Metanephros (tissue), 2 donors: Measurements from ENCODE around the genes LGALS3BP and EIF4A3.

DNA sequence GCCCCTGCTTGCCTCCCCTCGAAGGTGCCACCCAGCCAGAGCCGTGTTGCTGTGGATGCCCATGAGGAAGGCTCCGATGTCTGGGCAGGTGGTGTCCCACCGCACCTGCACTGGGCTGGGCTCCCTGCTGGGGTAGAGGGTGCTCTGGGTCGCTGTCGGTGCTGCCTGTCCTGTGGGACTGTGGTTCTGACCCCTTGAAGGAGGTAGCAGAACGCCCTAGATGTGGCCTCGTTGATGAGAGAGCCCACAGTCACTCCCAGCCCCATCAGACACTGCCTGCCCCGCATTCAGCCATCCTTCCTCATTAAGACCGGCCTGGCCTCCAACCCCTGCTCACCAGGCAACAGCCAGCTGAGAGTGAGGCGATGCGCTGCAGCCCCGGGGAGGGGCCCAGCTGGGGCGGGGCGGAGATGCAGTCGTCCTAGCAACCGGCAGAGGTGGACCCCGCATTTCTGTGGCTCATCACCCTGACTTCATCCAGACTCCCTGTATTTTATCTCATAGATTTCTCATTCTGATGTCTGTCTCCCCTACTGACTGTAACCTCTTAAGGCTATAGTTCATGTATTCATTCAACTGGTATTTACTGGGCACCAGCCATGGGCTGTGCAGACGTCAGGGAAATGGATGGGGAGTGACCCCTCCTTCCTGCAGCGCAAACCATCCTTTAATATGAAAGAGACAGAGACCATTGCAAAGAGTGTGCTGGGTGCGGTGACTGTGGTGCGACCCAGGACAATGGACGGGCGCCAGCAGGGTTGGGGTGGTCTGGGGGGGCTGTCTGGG is 10.2 kb upstream of the TIMP2 start:
- RAMPAGE, long total RNA: no peak

DNA sequence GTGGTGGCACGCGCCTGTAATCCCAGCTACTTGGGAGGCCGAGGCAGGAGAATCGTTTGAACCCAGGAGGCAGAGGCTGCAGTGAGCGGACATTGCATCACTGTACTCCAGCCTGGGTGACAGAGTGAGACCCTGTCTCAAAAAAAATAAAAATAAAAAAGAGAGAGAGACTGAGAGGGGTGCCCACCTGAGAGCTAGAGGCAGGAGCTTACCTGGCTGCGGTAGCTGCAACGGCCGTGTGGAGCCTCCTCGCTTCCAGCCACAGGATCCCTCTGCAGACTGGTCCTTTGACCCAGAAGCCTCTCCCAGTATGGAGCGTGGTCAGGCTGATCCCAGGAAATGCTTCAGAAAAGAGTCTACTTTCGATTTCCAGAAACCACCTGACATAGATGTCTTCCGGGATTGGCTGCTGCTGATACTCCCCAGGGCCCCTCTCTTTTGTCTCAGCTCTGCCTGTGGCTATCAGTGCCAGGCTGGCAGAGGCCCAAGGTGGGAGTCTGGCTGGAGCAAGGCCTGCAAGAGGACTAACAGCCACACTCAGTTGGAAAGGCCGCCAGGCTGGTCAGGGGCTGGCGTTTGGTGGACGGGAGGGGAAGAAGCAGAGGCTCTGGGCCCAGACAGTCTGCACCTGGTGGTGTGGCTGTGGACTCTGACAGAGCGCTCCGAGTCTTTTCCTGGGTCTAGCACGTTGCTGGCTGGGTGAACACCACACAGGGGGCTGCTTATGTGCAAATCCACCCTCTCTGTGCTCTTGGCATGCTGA is at the start of gene LGALS3BP:
Gene LGALS3BP (minus strand): TSS at position 312 of the 763 bp plus-strand sequence.
- RAMPAGE, long total RNA: no peak

- RAMPAGE, long total RNA: no peak
These were observed 4.1 kb downstream of the CANT1 start for GRCh38 chr17:79005335-79005946.

- RAMPAGE, long total RNA: no peak
These were observed 231.2 kb downstream of the ENGASE start for GRCh38 chr17:79305753-79306256.

DNA sequence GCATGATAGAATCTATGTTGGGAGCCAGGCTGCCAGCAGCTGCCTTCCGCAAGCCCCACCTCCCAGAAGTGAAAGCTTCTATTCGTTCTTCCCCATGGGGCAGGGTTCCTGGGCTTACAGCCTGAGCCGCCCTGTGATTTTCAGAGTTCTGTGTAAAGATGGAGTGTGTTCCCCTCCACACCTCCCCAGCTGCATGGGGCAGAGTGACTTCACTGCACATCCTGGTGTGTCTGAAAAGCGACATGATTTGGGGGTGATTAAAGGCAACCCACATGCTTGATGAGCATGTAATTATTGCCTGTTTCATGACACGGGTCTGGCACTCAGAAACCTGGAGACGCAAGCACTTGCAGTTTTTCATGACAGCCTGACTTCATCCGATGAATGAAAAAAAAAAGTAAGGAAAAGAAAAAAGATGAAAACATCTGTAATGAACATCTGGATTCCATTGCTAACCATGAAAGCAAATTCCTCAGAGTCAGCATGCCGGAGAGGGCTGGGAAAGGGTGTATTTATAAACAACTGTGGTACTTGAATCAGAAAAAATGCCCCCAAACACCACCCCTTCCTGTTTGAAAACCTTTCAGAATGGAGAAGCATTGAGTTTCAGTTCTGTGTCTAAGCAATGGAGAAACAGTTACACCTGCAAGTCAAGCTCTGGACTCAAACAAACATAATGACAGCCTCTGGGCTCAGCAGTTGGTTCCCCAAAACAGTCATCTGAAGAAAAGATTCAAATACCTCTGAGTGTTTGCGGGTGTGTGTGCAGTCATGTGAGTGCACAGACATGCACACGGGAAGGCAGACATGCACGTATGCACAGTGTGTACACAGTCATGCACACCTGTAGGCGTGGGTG is 265.9 kb downstream of the ENGASE start:
- RAMPAGE, long total RNA: no peak

GRCh38 chr17:79662707-79663141 is 51.9 kb upstream of the RBFOX3 start:
- RAMPAGE, long total RNA: no peak

DNA sequence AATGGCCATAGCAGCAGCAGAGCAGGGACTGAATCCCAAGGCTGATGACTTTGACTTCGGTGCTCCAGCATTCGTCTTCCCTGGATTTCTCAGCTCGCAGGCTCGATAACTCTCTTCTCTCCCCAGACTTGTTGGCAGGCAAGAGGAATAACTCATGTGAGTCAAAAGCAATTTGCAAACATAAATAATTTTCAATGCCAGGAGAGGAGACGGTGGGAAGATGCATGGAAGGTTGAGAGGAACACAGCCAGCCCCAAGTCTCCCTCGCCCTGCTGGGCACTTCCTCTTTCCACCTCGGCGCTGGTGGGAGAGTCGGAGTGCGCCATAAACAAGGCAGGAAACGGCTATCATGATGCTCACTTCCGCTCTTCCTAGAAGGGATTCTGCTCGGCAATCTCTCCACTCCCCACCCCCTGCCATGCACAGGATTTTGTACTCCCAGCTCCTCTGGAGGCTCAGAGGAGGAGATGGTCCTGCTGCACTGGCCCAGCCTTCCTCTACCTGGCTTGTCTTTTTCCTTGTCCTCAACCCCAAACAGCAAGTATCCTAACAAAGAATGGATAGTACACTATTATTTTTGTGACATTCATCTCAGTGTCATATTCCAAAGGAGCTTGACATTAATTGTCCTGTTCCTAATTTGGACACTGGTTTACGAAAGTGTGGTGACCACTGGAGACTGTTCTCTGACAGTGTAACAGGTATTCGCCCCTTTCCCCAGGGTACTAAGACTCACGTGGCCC is 13.0 kb downstream of the CBX4 start:
- RAMPAGE, long total RNA: no peak

DNA sequence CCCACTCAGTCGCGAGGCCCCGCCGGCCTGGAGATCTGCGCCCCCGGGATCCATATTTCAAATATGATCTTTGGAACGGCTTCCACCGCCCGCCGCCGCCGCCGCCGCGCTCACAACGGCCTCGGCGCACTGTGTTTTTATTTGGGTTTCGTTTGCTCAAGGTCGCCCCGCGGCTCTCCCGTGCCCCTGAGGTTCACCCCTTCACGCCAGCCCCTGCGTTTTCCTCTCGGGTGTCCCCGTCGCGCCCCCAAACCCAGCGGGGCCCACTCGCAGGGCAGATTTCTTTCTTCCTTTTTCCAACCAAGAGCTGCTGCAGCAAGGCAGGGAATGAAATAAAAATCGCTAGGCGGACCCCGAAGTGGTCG is 4.3 kb upstream of the CBX4 start:
- RAMPAGE, long total RNA: no peak

DNA sequence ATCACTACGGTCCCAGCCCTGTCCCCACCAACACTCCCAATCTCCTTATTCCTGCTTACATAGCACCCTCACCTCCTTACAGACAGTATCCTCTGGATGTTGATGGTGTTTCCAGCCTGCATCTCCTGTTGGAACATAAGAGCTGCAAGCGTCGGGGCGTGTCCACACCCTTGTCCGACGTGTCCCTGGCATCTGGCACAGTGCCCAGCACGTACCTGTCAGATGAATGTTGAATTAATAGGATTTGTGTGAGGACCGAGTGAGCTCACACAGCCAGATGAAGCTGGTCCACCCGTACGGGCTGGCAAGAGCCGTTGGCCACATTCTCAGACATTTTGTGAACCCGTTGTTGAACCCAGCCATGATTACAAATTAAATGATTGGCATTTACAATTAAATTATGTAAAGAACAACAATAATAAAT is 12.2 kb upstream of the CBX4 start:
- RAMPAGE, long total RNA: no peak

DNA sequence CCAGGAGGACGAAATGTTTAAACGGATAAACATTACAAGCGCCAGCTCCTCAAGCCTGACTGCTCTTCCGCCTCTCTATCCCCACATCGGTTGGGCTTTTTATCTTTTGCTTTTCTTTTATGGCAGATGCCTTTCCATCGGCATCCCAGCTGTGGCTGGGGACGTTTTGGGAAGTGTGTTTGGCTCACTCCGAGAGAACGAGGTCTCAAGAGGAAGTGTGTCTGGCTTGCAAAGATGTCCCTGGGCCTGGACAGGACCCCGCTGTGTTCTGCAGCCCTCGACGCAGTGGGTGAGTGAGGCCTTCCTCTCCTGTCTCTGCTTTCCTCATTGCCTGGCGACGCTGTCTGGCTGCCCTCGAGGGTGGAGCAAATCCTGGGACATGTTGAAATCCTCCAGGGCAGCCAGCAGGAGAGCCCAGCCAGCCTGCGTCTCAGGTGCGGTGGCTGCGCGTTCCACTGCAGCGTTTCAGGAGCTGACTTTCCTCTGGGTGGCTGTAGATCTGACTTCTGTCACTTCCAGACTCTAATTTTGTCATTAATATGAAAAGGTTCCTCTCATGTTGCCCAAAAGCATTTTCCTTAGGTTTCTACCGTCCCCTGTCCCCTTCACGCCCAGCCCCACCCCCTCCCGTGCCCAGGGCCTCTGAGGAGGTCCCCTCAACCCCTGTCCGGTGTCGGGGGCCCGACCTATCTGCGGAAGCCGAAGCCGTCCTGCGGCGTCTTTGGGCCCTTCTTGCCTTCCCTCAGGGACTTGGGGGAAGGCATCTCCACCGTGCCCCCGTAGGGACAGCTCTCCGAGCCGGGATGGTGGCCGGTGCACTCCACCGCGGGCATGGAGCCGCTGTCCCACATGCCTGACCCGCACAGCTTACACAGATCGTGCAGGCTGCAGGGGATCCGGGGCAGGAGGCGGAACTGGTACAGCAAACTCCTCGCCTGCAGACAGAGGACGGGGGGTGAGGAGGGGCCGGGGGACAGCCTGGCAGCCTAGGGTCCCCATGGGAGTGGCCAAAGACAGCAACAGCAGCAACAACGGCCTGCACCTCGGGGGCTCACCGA is 95.2 kb downstream of the TBC1D16 start:
- RAMPAGE, long total RNA: no peak

- RAMPAGE, long total RNA: no peak
These were observed 57.1 kb downstream of the TBC1D16 start for GRCh38 chr17:79978467-79979084.

DNA sequence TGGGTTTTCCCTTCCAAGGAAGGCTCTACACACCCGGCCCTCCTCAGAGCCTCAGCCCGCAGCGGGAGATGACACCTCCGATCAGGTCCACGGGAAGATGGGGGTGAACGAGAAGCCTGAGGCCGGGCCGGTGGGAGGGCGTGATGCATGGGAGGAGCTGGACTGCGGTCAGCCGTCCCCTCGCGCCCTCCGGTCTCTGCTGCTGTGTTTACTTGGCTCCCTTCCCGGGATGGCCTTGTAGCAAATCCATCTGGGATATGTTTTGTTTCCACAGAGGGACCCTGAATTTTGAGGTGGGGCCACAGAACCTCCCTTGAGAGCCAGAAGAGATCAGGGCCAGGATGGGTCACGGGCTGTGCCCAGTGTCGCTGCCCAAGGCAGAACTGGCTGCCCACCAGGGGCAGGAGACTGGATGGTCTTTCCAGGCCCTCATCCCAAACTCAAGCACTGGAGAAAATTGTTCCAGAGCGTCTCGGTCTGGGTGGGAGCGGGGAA is 48.9 kb downstream of the TBC1D16 start:
- RAMPAGE, long total RNA: no peak

DNA sequence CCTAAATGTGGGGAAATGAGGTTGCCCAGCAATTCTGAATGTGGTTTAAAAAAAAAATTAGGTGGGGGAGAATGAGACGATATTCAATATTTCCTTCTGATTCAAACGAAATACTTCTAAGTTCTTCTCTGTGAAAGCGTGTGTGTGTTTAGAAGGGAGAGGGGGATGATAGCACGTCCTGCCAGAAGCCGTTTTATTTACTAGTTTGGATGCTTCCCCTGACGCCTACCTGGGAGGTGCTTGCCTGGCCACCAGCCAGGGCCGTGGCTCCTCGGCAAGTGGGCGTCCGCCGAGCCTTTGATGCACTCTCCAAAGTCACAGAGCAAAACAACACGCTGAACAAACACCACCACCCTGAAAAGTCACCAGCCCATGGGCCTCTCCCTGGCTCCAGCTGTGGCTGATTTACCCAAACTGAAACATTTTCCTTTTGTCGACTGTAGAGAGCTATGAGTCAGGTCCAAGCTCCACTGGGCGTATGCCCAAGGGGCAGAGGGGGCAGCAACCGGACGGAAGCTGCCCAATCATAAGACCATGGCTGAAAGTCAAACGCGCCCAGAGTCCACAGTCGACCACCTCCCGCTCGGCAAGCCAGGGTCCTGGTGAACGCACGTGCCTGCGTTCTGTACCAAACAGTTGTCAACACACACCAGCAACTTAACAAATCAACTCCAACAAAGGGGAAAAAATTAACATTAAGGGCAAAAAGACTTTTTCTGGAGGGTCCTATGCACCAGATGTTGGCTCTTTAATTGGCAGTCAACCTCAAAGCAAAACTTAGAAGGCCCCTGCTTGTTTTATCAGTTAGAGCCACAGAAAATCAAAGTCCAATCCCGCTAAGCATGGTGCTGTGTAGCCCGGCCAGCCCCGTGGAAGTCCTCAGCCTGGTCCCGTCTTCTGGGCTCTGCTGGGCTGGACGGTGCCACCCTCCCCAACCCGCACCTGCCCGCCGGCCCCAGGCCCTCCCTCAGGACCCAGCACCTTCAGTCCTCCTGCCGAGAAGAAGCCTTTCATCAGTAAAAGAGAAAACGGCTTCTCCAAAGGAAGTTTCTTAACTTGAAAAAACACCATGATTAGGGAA is 47.4 kb downstream of the TBC1D16 start:
- RAMPAGE, long total RNA: no peak

GRCh38 chr17:79993064-79994238 is 42.2 kb downstream of the TBC1D16 start:
- RAMPAGE, long total RNA: no peak

DNA sequence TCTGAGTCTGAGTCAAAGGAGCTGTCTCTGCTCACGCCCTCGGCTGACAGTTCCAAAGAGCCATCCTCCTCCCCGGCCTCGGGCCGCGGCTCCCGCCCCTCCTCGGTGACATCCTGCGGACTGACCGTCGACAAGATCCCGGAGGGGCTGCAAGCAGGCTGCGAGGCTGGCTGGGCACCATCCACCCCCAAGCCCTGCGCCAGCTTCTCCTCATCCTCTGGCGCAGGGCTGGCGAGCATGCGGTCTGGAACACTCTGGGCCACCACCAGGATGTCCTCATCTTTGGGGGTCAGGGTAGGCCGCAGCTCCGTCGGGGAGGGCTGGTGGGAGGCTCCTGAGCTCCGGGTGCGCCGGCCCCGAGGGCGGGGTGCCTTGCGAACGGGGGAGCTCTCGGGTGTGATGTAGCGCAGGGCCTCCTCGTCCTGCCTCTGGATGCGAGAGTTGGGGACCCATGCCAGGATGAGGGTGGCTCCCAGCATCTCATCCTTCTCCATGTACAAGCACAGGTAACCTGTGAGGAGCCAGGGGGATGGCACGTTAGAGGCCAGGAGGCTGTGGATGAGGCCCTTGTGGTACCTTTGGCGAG is 25.3 kb downstream of the TBC1D16 start:
- RAMPAGE, long total RNA: no peak

GRCh38 chr17:80146766-80147714 is at the start of gene EIF4A3:
TSS of gene EIF4A3 (minus strand) at chr17:80147128.
- RAMPAGE, long total RNA: no peak

DNA sequence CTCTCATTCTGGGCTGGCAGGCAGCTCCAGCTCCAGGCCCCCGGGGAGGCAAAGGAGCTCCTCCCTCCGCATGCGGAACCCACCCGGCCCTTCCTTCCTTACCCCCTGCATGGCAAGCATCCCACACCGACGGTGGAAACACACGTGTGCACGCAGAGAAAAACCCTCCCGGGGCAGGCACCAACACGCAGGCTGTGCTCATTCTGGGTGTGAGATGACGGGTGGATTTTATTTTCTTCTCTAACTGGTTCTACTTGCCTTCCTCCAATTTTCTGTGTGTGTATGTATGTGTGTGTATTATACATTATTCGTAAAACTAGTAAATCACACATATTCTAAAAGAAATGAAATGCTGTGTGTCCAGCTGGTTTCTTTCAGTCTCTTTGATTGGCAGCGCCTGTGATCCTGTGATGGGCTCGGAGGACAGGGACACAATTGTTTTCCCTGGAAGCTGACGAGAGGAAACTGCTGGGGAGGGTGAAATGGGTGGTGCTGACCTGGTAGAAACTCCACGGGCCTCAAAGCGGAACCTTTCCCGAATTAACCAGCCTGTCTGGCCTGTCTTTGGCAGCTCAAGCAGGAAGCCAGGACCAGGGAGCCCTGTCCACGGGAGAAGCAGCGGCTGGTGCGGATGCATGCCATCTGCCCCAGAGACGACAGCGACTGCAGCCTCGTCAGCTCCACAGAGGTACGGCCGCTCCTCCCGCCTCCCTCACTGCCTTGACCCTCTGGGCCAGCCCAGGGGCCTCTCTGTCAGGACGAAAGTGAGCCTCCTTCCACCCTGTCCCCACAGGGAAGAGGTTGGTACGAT is 22.3 kb downstream of the CARD14 start:
- RAMPAGE, long total RNA: no peak

GRCh38 chr17:80202101-80202477 is 18.0 kb downstream of the SGSH start:
- RAMPAGE, long total RNA: no peak

DNA sequence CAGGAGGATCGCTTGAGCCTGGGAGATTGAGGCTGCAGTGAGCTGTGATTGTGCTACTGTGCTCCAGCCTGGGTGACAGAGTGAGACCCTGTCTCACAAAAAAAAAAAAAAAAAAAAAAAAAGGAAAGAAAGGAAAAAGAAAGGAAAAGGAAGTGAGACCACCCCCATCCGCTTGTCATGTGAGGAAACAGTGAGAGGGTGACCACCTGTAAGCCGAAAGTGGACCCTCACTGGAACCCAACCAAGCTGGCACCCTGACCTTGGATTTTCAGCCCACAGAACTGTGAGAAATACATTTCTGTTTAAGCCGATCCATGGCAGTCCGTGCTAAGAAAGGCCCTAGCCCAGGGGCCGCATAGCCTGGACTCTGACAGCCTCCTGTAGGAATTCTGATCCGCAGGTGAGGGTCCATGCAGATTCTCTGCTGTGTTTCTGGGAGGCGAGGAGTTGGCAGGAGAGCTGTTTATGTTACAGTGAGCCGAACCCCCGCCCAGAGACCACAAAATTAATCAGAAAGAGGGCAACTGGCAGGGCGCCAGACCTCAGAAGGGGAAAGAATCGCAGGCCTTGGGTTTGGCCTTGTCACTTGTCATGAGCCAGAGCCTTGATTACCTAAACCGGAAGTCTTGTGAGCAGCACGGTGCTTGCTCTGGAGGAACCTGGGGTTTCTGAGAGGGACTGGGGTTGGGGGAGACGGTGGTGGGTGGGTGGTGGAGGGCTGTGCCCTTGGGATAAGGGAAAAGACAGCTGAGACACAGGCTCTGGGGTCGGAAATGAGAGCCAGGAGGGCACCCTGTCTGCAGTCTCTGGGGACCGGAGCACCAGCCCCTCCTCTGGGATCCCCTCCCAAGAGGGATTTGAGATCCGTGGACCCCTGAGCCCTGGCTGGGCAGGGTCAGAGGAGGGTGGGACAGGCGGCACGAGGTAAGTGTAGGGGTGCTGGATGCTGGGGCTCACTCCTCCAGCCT is 784 bp downstream of the SGSH start:
- RAMPAGE, long total RNA: no peak

- RAMPAGE, long total RNA: no peak
These were observed 538 bp upstream of the RNF213 start for GRCh38 chr17:80259906-80260722.